ENCODE data around the genes ABCA8, ABCA5, MAP2K6 and KCNJ2.

GRCh38 chr17:68955150-68955701, at the start of gene ABCA8:
ABCA8 (minus strand) TSS chr17:68955392.
- RRBS, result no CpG with 5 or more reads among the region's 3 CpGs

DNA sequence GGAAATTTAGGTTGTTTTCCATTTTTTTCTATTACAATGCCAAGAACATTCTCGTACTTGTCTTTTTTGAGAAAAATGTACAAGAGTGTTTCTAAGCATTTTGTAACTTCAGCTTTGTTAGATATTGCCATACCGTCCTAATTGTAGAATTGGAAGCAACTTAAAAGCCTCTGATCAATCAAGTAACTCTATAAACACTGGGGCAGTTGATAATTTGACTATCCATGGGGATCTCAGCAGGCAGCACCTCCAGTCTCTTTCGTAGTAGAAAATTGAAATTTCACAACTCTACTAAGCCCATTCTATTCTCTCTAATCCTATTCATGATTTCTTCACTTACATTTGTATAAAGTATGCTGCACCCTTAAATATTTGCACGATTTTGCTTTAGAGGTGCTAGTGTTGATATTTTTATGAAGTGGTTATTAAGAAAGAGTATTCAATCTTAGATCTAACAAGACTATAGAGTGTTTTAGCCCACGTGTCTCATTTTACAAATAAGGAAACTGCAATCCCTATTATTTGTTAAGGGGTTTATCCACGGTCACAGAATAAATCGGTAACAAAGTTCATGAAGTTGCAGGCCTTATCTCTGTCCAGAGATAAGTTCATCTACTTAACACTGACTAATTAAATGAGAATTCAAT, 11.0 kb downstream of the ABCA6 start:
- RRBS, result no CpG with 5 or more reads among the region's 7 CpGs

- RRBS, result no CpG with 5 or more reads among the region's 8 CpGs
Measured at GRCh38 chr17:69325460-69325850, 1.5 kb downstream of the ABCA5 start.

GRCh38 chr17:69326383-69327411, at the start of gene ABCA5:
ABCA5 (minus strand) TSS chr17:69327133.
- RRBS, result 5% methylated on average over 10 of the region's 99 CpGs

GRCh38 chr17:69414313-69415336, at the start of gene MAP2K6:
MAP2K6 (plus strand) TSS chr17:69414697.
- RRBS, result no CpG with 5 or more reads among the region's 30 CpGs

GRCh38 chr17:69452694-69453395, 38.3 kb downstream of the MAP2K6 start:
- RRBS, result no CpG with 5 or more reads among the region's 8 CpGs

GRCh38 chr17:69470464-69470888, 56.0 kb downstream of the MAP2K6 start:
- RRBS, result no CpG with 5 or more reads among the region's 2 CpGs

DNA sequence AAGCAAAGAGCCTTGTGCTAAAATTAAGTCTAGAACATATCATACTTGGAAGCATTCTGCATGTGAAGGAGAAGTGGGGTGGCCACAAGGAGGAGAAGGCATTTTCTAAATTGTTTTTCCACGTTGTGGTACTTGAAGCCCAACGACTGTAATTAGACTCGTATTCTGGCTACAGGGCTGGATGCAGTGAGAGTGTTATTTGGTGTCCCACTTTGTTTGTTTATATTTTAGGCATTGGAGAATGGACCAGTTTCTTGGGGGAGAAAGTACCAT, 71.5 kb downstream of the MAP2K6 start:
- RRBS, result no CpG with 5 or more reads among the region's 3 CpGs

- RRBS, result no CpG with 5 or more reads among the region's 1 CpG
Measured at GRCh38 chr17:69654797-69655384, 240.4 kb downstream of the MAP2K6 start.

- RRBS, result no CpG with 5 or more reads among the region's 5 CpGs
Measured at GRCh38 chr17:70137286-70137765, 32.0 kb upstream of the KCNJ2 start.

GRCh38 chr17:70168429-70169735, at the start of gene KCNJ2:
KCNJ2 (plus strand) TSS chr17:70169532.
- RRBS, result 6% methylated on average over 41 of the region's 101 CpGs

- RRBS, result no CpG with 5 or more reads among the region's 22 CpGs
Measured at GRCh38 chr17:70175605-70176407, 6.5 kb downstream of the KCNJ2 start.

- RRBS, result no CpG with 5 or more reads among the region's 1 CpG
Measured at GRCh38 chr17:70177701-70178399, 8.5 kb downstream of the KCNJ2 start.

DNA sequence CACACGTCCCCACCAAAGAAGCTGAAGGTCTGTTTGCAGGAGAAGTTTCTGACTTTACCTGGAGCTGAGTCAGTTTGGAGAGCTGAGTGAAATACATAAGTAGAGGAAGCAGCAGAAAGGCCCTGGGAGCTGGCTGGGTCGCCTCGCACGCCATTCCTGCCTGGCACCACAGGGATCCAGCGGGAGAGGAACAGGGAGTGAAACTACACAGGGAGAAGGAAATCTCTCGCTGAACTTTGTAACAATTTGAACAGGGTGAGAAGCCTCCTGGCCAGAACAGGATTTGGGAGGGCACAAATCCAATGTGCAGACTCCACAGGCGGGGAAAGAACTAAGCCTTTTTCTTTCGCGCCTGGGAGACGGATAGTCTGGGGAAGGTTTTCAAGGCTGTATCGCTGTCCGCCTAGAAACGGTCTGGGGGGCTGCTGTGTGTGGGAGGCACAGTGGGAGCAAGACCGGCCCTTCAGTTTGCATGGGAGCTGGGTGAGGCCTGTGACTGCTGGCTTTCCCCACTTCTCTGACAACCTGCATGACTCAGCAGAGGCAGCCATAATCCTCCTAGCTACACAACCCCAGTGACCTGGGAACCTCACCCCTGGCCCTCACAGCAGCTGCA, 778.4 kb downstream of the KCNJ2 start:
- RRBS, result no CpG with 5 or more reads among the region's 14 CpGs

DNA sequence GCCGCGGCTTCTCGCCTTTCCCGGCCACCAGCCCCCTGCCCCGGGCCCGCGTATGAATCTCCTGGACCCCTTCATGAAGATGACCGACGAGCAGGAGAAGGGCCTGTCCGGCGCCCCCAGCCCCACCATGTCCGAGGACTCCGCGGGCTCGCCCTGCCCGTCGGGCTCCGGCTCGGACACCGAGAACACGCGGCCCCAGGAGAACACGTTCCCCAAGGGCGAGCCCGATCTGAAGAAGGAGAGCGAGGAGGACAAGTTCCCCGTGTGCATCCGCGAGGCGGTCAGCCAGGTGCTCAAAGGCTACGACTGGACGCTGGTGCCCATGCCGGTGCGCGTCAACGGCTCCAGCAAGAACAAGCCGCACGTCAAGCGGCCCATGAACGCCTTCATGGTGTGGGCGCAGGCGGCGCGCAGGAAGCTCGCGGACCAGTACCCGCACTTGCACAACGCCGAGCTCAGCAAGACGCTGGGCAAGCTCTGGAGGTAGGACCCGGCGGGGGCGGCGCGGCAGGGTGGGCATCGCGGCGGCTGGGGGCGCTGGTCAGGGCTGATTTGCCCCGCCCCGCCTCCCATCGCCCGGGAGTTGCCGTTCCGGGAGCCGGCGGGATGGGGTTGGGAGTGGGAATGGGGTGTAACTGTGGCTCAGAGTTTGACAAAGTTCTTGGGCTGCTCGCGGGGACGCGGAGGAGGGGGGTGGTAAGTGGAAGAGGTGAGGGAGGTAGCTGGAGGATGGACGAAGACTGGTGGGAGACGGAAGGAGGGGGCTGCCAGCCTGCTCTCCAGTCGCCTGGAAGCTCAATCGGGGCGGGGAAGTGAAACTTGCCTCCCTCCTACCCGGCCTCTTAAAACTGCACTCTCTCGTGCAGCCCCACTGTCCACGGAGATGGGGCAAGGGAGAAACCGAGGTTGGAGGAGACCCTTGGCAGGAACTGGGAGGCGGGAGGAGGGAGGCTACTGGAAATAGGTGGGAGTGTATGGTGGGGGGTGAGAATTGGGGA, 819 bp downstream of the SOX9 start:
- RRBS, result 4% methylated on average over 30 of the region's 81 CpGs

GRCh38 chr17:72127151-72127710, 6.4 kb downstream of the SOX9 start:
- RRBS, result no CpG with 5 or more reads among the region's 7 CpGs

DNA sequence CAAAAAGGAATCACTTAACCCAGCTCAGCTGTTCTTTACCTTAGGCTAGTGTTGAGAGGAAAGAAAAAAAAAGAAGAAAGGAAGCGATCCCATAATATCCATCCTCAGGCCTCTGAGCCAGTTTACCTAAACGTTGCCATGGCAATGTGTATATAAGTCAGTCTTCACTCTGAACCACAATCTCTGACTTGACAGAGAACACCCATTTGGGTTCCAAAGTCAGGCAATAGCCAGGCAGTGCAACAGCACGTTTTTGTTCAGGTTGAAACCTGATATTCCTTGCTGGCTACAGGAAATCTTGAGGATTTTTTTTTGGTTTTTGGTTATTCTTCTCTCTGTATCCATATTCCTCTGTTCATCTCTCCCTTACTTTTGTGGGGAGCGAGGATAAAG, 152.5 kb downstream of the SOX9 start:
- RRBS, result no CpG with 5 or more reads among the region's 4 CpGs

GRCh38 chr17:72463219-72464334, 342.8 kb downstream of the SOX9 start:
- RRBS, result no CpG with 5 or more reads among the region's 11 CpGs

GRCh38 chr17:72479679-72480212, 358.9 kb downstream of the SOX9 start:
- RRBS, result no CpG with 5 or more reads among the region's 2 CpGs

Data from OVCAR3 (cell line).